Right ventricle myocardium (tissue), 1 donor: Measurements from ENCODE around the genes SLC13A2, NEK8 and ERAL1.

DNA sequence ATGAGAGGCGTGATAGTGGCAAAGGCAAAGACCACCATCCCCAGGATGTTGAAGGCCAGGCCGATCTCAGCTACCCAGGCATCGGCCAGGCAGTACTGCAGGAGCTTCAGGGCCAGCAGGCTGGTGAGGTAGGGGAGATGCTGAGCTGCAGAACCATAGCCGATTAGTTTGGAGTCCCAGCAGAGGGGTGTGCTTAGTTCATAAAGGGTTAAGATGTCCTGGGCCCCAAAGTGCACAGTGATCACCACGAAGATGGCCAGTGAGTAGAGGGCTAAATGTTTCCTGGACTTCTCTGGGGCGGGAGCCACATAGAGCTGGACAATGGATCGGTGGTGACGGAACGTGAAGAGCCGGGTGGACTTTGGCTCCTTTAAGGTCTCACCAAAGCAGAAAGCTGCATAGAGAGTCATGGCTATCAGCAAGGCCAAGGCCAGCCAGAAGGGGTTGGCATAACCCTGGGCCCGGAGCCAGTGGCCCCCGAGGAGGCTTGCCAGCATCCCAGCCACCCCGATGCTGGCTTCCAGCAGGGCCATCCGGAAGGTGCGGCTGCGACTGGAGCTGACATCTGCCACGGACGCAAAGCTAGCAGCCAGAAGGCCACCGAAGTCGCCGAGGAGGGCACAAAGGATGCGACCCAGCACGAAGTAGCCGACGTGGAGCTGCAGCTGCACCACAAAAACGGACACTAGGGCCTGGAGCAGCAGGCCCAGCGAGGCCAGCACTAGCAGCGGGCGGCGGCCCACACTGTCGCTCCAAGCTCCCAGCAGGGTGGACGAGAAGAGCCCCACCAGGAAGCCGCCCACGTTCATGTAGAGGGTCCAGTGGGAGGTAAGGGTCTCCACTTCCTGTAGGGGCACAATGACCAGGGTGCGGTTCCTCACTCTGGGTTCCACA, 1.1 kb downstream of the SLC46A1 start:
- PRO-cap, 2 experiments: no peak in any of the 2 experiments

- PRO-cap, 2 experiments: no peak in any of the 2 experiments
Measured at GRCh38 chr17:28472911-28473907, at the start of gene SLC13A2. Gene SLC13A2, plus strand, starts transcription at chr17:28473644.

- PRO-cap, 2 experiments: no peak in any of the 2 experiments
Measured at GRCh38 chr17:28482627-28483308, 9.3 kb downstream of the SLC13A2 start.

GRCh38 chr17:28615756-28616949, 2.2 kb upstream of the RSKR start:
- PRO-cap, 2 experiments: no peak in any of the 2 experiments

DNA sequence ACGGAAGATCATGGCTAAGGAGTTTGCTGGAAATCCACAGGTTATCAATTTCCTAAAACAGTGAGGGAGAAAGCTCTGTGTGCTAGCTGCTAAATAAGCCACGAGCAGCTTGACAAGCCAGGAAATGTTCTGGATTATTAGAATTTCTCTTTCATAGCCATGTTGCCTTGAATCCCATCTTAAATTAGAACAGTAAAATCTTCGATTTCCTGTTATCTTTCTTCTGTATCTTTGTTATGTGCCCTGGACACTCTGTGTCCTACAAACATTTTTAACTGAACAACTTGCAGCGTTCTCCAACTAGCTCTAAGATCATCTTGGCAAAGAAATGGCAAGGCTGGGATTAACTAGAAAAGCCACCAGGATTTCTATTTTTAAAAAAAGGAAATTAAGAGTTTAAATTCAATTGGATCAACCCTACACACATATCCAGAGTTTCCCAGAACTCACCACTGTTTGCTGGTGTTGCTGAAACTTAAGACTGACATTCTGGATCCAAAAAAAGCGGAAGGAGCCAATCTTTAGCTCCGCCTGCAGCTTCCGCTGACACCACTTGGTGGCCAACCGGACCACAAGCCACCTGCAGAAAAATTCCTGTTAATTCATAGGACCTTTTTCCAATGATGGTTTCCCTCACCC, 1.2 kb downstream of the BLTP2 start:
- PRO-cap, 2 experiments: no peak in any of the 2 experiments

GRCh38 chr17:28645829-28646654, 1.1 kb upstream of the BLTP2 start:
- PRO-cap, 2 experiments: no peak in any of the 2 experiments

DNA sequence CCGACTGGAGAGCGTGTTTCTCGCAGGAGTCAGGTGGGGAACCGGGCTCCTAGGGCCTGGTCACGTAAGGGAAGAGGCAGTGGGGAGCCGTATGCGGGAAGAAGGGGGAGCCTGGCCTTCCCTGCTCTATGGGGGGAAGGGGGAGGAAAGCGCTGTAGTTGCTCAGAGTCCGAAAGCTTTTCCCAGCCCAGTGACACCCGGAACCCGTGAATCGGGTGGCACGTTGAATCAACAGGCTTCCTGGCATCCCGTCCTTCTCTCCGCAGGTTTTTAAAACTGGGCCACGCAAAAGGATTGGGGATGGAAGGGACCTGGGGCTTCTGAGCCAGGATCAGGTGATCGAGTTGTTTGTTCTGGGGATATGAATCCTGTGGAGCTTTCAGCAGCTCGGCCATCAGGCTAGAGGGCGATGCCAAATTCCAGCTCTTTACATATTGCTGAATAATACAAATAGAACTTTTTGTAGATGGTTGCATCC, 385 bp downstream of the SUPT6H start:
- PRO-cap, 2 experiments: no peak in any of the 2 experiments

DNA sequence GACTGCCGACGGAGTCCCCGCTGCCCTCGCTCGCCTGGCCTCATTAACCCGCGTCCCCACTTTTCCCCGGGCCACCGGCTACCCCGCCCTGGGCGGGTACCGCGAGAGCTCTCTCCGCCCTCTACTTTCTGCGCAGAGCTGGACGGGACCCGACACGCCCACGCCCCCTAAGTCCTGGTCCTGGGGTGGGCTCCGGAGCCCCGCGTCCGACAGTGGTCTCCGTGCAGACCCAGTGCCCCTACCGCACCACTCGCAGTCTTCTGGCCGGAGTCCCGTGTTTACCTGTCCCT, 386 bp upstream of the TLCD1 start:
- PRO-cap, 2 experiments: peak in 2 of 2 experiments; most common plus-strand start position 170 of the sequence (in 2); most common minus-strand start position 64 of the sequence (in 2)

- PRO-cap, 2 experiments: peak in 2 of 2 experiments; most common plus-strand start chr17:28728788 (in 1); most common minus-strand start chr17:28728737 (in 2)
Measured at GRCh38 chr17:28728532-28729417, at the start of gene NEK8. Gene NEK8, plus strand, starts transcription at chr17:28728788.

DNA sequence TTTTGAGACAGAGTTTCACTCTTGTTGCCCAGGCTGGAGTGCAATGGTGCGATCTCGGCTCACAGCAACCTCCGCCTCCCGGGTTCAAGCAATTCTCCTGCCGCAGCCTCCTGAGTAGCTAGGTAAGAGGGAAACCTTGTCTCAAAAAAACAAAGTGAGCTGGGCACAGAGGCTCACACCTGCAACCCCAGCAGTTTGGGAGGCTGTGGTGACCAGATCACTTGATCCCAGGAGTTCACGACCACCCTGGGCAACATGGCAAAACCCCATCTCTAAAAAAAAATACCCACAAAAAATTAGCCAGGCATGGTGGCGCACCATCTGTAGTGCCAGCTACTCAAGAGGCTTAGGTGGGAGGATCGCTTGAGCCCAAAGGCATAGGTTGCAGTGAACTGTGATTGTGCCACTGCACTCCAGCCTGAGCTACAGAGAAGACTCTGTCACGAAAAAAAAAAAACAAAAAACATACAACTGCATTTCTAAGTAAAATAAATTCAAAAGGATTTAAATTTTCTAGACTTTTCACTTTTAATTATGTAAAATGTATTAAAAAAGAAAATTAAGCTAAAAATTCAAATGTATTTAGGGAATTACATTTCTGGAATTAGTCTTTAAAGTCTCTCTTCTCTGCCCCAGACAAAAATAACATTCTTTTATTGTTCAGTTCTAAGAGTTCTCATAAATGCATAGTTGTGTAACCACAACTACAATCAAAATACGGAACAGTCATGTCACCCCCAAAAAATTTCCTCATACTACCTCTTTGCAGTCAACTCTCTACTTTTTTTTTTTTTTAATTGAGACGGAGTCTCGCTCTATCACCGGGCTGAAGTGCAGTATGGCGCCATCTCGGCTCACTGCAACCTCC, 14.2 kb downstream of the FAM222B start:
- PRO-cap, 2 experiments: no peak in any of the 2 experiments

DNA sequence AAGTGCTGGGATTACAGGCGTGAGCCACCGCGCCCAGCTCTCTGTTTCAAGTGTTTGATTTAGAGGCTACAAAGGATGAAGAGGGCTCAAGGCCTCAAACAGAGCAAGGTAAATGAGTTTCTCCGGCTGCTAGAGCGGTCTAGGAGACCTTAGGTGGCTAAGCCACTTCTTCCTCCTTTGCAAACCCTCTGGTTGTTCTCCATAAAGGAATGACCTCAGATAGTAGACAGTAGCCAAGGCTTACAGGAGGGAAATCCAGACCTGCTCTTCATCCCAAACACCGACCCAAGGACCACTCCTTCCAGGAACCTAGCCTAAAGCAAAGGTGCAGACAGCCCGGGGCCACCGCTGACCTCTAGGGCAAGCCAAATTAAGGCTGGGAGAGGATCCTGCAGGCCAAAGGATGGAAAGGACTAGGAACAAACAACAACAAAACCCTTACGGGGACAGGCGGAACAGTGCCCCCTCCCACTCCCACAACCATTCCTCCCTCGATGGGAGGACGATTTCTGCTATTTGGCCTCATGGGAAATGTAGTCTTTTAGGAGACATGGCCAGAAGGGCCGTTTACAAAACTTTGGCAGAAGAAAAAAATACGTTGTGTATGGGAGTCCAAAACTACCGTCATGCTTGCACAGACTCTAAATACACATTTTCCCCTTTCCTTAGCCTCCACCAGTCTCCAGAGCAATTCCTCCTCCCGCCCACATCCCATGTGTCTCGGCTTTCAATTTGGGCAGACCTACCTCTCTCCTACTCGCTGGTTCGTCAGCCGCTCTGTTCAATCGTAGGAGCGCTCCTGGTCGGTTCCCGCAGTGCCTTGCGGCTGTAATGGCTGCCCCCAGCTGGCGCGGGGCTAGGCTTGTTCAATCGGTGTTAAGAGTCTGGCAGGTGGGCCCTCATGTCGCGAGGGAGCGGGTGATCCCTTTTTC, at the start of gene ERAL1:
Gene ERAL1 (plus strand): TSS at position 813 of the 932 bp plus-strand sequence.
- PRO-cap, 2 experiments: peak in 2 of 2 experiments; most common plus-strand start position 806 of the sequence (in 2); most common minus-strand start position 509 of the sequence (in 2)

DNA sequence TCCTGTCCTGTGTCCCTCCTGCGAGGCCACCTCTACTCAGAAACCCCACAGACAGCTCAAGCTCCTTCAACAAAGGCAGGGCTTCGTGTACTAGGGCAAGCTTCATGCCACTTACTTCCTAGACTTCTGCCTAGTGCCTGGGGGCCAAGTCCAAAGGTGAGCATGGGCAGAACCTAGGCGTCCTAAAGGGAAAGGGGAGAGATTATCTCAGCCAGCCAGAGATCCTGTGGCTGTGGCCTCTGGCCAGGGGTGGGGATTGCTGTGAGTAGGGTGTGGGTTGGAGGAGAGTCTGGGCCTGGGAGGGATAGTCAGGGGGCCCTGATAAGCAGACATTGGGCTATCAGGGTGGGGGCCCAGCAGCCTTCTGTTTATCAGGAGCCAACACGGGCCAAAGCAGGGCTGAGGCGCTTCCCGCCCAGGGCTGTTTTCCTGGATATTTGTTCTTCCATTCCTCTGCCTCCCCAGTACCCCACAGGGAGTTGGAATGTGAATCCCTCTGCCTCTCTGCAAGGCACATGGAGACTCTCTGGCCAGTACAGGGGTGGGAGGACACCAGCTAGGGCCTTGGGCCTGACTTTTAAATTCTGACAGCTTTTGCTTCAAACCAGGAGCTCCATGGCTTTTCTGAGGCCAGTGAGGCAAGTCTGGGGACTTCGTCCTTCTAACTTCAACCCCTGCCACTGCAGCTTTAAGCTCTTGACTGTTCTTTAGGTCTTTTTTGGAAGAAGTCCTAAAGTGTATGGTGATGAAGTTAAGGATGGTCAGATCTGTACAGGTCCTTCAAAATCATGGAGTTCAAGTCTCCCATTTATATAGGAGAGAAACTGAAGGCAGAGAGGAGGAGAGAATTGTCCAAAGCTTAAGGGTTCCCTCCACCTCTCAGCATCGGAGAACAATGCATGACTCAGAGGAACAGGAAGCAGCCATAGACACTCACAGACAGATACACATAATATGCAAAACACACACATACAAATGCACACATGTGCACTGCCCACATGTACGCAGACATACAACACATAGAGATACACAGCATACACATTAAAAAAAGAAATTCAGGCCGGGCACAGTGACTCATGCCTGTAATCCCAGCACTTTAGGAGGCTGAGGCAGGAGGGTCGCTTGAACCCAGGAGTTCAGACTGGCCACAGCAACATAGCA, 10.7 kb downstream of the ERAL1 start:
- PRO-cap, 2 experiments: no peak in any of the 2 experiments

DNA sequence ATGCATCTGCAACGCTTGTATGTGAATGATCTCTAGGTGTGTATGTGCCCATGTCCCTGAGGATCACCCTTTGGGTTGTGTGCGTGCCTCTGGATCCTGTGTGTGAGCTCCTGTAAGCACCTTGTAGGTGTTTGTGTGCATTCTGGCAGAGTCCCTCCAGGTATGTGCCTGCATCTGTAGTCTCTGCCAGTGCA, 311 bp upstream of the DHRS13 start:
- PRO-cap, 2 experiments: no peak in any of the 2 experiments

- PRO-cap, 2 experiments: no peak in any of the 2 experiments
Measured at GRCh38 chr17:28909858-28911183, 7.4 kb upstream of the DHRS13 start.

DNA sequence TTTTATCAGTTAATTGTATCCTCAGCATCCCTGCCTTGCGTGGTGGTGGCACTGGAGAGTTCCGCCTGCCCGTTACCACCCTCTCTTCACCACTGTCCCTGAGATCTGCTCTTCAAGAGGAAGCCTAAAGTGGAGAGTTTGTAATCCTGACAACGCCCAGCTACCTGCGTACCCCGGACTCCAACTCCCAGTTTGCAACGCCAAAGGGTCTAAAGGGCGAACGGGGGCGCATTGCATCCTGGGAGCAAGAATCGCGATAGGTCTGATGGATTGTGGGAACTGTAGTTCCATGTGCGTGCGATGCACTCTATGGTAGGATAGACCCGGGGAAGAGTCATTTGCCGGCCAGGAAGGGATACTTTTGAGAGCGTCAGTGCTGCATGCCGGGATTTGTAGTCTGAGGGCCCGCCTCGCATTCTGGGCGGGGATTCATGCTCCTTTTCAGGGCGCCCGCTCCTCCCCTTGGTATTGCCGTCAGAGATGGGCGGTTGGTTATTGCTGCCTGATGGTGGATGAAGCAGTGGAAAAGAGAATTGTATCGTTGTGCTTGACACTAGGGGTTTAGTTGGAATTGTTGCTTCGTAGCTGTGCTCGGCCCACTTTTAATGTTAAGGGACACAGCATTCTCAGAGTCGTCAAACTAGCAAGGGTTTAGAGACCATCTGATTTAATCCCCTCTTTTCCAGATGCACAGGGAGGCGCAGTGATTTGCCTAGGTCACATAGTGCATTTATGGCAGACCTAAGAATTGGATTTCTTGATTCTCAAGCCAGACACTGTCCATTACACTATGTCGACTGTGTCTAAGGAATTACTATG, 1.1 kb upstream of the PHF12 start:
- PRO-cap, 2 experiments: peak in 2 of 2 experiments; most common plus-strand start position 468 of the sequence (in 1); most common minus-strand start position 107 of the sequence (in 2)

GRCh38 chr17:29093787-29094276, 50.9 kb downstream of the PIPOX start:
- PRO-cap, 2 experiments: no peak in any of the 2 experiments

GRCh38 chr17:29195229-29195833, 15.1 kb upstream of the MYO18A start:
- PRO-cap, 2 experiments: no peak in any of the 2 experiments

DNA sequence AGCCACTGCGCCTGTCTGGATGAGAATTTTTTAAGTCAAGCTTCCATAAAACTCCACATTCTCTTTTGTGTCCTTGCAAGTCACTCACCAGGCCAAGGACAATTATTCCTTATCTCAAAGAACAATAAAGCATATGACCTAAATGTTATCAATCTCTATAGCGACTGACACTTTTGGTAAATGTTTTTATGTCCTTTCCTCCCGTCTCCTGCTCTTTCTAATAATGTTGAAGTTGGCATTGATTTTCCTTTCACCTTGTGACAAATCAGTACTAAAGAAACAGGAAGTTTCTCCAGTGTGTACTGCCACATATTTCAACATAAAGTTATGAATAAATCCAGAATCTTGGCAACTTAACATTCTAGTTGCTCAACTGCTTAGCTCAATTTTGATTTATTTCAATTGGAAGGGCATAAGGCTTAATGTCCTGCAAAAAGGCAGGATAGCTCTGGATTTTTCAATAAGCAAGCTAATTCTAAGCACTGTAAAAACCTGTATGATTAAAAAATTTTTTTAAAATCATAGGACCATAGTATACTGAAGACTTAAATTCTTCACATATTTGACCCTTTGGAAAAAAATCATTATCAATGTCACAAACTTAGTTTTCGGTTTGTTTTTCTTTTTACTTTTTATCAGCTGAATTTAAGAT, 8.6 kb downstream of the CRYBA1 start:
- PRO-cap, 2 experiments: no peak in any of the 2 experiments

- PRO-cap, 2 experiments: no peak in any of the 2 experiments
Measured at GRCh38 chr17:29286836-29288011, 6.7 kb downstream of the NUFIP2 start.

DNA sequence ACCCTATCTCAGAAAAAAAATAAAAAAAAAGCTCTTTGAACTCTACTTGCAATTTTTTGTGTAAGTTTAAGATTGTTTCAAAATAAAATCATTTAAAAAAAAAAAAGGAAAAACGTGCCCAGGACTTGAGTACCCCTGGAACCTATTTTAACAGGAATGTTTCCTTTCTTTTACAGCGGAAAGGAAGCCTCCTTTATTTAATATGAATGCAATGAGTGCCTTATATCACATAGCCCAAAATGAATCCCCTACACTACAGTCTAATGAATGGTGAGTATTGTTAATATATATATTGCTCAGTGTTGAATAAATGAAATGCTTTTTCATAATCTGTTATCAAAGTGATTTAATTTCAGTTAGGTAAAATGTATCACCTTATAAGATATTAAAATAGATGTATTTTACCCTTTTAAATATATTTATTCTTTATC, 77.3 kb downstream of the ABHD15 start:
- PRO-cap, 2 experiments: no peak in any of the 2 experiments